Epithelial cell of alveolus of lung (primary cell): Measurements from ENCODE around the genes ATF2 and HOXD8.

DNA sequence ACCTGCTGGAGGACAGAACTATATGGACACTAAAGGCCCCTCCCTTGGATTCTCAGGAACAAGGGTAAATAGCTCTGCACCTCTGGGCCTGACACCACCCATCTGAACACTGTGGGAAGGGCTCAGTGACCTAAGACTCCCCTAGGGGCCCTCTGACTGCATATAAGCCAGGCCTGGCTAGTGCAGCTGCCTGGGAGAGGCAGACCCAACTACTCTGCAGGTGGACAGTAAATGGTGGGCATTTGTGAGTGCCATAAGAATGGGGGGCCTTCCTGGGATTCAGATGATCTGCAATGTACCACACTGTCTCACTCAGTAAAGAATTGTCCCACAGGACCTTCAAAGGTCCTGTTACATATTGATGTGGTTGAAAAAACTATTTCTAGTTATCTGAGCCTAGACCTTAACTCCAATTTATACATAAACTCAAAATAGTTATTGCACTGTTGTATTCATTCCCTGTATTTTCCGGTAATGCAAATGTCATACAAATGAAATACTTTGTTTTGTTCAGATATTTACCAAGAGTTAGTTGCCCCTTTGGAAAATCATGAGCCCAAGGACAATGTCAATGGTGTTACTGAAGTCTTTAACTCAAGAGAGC is 11.4 kb upstream of the WIPF1 start:
- RAMPAGE, long total RNA: no peak
- RRBS: no CpG with 5 or more reads among the region's 1 CpG

DNA sequence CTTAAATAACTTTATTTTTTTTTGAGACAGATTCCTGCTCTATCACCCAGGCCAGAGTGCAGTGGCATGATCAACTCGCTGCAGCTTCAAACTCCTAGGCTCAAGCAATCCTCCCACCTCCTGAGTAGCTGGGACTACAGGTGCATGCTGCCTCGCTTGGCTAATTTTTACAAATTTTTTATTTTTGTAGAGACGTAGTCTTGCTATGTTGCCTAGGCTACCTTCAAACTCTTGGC is 14.2 kb upstream of the WIPF1 start:
- RAMPAGE, long total RNA: no peak
- RRBS: no CpG with 5 or more reads among the region's 3 CpGs

GRCh38 chr2:174662909-174663343 is 65.3 kb upstream of the WIPF1 start:
- RAMPAGE, long total RNA: no peak
- RRBS: no CpG with 5 or more reads among the region's 4 CpGs

GRCh38 chr2:175168073-175168460 is at the start of gene ATF2:
TSS of gene ATF2 (minus strand) at chr2:175168203.
- RAMPAGE, long total RNA: start-site peak on the minus strand at chr2:175168123-175168177, 395 and 416 reads in 2 replicates
- RRBS: no CpG with 5 or more reads among the region's 29 CpGs

DNA sequence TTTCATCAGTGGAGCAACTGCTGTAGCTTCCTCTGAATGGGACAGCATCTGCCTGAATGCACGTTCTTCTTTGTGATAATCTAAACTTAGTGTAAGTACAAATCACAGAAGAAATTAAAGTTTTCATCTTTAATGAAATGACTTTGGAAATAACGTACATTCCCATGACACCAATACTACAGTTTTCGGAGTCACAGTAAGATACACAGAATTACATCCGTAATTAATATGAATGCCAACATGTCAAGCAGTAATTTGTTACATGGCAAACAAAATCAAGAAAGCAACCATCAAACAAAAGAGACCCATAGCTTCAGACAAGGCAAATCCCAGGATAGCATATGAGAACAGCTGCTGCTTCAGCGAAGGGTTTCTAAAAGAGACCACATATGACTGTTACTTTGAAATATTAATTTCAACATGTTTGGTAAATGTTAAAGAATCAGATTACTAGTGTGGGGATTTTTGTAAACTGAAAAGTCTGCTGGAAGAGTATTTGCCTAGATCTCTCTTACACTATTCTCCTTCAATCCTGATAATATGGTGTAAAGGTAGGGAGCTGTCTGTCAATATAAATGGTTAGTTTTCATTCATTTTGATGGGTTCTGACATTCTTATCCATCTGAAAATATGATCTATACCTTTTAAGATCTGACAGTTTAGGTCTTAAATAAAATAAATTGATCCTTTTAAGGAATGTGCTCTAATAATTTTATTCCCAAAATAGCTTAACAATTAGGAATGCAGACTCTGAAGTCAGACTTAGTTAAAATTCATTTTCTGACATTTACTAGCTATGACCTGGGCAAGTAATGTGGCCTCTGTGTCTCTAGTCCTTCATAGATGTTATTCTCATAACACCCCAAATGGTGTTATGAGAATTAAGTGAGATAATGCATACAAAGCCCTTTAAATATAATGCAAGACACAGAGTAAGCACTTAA is 3.2 kb downstream of the ATP5MC3 start:
- RAMPAGE, long total RNA: no peak
- RRBS: no CpG with 5 or more reads among the region's 5 CpGs

DNA sequence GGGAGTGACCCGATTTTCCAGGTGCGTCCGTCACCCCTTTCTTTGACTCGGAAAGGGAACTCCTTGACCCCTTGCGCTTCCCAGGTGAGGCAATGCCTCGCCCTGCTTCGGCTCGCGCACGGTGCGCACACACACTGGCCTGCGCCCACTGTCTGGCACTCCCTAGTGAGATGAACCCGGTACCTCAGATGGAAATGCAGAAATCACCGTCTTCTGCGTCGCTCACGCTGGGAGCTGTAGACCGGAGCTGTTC is 306.1 kb upstream of the ATP5MC3 start:
- RAMPAGE, long total RNA: no peak
- RRBS: no CpG with 5 or more reads among the region's 18 CpGs

GRCh38 chr2:176002591-176003177 is 617 bp upstream of the LNPK start:
- RAMPAGE, long total RNA: no peak
- RRBS: 3% methylated on average over 3 of the region's 20 CpGs

GRCh38 chr2:176079467-176080570 is 3.9 kb downstream of the EVX2 start:
- RAMPAGE, long total RNA: no peak
- RRBS: 2% methylated on average over 33 of the region's 111 CpGs

DNA sequence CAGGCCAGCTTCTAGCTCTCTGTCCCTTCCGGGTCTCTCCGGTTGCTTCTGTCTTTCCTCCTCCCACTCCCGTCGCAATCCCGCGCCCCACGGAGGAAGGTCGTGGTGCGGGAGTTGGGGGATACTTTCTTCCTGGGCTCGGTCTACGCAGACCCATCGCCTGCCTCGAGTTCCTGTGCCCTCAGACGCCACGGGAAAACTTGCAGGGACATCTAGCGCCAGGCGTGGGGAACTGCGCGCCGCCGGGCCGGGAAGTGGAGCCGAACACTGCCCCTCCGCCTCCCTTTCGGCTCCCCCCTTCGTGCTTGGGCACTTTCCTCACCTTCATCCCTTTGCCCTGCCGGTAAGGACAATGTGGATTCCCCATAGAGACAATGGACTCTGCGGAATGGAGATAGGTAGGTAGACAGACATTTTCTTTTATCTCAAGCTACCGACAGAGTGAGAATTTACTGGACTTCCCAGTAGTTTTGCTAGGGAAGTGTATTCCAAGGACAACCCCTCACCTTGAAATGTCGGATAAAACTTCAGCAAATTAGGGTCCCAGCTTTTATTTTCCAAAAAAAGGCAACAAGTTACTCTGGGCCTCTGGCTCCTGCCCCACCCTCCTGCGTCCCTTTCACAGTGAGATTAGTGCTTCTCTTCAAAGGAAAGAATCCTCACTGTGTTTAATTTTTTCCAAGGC is 4.1 kb upstream of the HOXD13 start:
- RAMPAGE, long total RNA: no peak
- RRBS: 0% methylated on average over 4 of the region's 31 CpGs

DNA sequence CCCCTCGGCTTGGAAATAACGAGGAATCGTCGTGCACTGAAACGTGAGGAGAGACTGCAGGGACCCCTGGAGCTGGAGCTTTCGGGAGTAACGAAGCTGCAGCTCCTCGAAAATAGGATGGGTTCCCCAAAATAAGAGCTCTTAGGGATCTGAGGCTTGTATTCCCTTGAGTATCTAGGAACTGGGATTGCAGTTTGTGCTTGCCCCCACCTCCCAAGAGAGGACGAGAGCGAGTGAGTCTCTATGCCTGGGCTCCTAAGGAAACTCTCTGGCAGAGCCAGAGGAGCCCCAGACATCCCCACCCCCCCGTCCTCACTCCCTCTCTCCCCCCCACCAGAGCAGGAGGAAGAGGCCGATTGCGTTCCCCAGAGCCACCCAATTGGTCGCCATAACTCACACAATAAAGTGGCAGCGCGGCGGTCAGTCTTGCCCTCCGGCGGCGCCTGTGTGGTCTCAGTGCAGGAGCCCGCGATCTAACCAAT is 1.5 kb upstream of the HOXD12 start:
- RAMPAGE, long total RNA: no peak
- RRBS: no CpG with 5 or more reads among the region's 22 CpGs

- RAMPAGE, long total RNA: no peak
- RRBS: 2% methylated on average over 9 of the region's 95 CpGs
Observed at GRCh38 chr2:176128679-176129827, at the start of gene HOXD8. TSS of gene HOXD8 (plus strand) at chr2:176129705.

DNA sequence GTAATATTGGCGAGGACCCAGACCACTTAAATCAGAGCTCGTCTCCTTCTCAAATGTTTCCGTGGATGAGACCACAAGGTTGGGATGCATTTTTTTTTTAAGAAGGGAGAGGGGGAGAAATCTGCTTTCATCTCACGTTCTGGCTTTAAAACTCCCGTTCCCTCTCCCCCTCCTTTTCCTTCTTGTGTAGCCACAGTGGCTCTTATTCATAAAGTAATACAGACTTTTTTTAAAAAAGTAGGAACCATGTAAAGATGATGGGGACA is 1.3 kb downstream of the HOXD8 start:
- RAMPAGE, long total RNA: no peak
- RRBS: no CpG with 5 or more reads among the region's 5 CpGs

DNA sequence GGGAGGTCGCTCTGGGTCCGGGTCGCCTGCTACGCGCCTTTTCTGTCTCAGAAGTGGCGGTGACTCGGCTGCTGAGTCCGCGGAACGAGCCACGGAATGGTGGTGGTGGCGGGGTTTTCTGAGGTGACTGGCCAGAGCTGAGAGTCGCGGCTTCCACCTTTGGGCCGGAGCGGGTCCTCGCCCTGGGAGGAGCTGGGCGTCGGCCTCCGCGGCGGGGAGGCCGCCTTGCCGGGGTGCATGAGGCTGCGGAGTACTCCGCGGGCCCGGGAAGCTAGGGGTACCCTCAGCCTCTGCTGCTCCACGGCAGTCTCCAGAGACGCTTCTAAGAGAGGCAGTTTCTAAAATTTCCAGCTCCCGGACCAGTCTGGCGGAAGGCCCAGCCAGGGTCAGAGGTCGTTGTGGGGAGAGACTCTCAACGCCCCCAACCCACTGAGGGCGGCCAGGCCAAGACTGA is 2.9 kb downstream of the HOXD3 start:
- RAMPAGE, long total RNA: no peak
- RRBS: 1% methylated on average over 15 of the region's 35 CpGs

GRCh38 chr2:176271539-176272265 is 2.5 kb downstream of the MTX2 start:
- RAMPAGE, long total RNA: no peak
- RRBS: no CpG with 5 or more reads among the region's 2 CpGs

- RAMPAGE, long total RNA: no peak
- RRBS: no CpG with 5 or more reads among the region's 4 CpGs
Observed at GRCh38 chr2:176472998-176473642, 203.9 kb downstream of the MTX2 start.

DNA sequence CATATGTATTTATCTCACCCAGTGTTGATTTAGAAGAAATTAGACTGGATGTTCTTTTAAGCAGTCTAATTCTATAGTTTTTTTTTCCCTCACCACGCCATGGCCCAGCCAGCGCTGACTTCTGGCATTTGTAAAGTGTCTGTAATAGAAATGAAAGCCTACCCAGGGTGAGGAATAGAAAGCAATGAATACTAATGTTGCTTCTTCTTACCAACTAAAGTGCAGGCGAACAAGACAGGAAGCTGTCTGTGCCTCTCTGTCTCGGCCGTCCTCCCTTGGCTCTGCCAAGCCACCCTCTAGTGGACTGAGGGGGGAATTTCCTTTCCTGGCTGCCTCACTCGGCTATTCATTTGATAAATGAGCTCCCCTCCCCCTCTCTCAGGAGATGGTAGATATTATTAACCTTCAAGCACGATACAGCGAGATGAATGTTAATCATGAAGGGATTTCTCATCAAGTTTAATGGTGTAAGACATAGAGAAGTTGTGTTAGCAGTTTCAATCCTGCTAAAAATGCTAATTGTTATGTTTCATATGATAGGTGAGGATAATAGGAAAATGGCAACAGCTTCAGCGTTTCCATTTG is 384.6 kb downstream of the MTX2 start:
- RAMPAGE, long total RNA: no peak
- RRBS: no CpG with 5 or more reads among the region's 9 CpGs

- RAMPAGE, long total RNA: no peak
- RRBS: no CpG with 5 or more reads among the region's 27 CpGs
Observed at GRCh38 chr2:177148378-177149461, 63.9 kb upstream of the HNRNPA3 start.

GRCh38 chr2:177241467-177242085 is 23.0 kb downstream of the NFE2L2 start:
- RAMPAGE, long total RNA: no peak
- RRBS: no CpG with 5 or more reads among the region's 2 CpGs

DNA sequence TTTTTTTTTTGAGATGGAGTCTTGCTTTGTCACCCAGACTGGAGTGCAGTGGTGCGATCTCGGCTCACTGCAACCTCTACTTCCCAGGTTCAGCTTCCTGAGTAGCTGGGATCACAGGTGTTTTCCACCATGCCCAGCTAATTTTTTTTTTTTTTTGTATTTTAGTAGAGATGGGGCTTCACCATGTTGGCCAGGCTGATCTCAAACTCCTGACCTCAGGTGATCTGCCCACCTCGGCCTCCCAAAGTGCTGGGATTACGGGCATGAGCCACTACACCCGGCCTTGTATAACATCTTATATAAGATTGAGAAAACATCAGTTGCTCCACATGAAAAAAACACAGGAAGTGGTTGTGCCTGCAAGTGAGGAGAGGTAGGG is 45.3 kb upstream of the NFE2L2 start:
- RAMPAGE, long total RNA: no peak
- RRBS: no CpG with 5 or more reads among the region's 5 CpGs

DNA sequence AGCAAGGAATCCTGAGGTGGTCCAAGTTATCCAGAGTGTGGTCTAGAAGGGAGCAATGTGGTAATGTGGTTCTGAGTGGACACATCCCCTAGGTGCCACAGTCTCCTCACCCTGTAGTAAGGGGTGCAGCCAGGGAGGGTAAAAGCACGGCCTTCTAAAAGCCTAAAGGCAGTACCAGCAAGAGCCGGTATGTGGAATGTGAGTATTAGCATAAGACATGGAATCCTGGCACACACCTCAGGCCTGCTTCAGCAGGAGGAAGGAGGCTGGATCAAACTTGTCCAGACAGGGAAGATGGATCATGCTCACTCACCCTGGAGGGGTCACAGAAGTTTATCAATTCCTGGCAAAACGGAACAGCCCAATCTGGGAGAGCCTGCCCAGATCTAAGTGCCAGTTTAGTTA is 58.1 kb upstream of the NFE2L2 start:
- RAMPAGE, long total RNA: no peak
- RRBS: no CpG with 5 or more reads among the region's 3 CpGs